Gastrocnemius medialis (tissue), 3 donors: Measurements from ENCODE around the genes OR6T1 and OR10G6.

DNA sequence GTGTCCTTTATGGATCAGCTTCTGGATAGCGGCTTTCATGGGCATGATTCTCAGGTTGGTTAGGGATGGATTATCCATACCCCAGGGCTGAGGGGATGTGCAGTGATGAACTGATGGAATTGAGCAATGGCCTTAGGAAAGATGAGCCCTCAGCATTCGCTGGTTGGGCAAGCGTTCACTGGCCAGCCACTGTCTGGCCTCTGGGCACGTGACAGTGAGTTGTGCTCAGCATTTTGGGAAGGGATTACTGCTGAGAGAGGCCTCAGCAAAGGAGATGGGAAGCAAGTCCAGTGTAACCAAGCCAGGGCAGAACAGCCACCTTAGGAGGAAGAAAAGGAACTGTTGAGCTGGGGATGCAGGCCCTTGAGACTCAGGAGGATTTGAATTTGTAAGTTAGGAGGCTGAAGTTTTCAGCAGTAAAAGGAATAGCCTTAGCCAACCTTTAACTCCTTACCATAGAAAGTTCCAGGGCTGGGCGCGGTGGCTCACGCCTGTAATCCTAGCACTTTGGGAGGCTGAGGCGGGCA is 17.4 kb downstream of the UBASH3B start:
- PRO-cap: no peak
- RAMPAGE, long total RNA, 3 experiments: no peak in any of the 3 experiments

DNA sequence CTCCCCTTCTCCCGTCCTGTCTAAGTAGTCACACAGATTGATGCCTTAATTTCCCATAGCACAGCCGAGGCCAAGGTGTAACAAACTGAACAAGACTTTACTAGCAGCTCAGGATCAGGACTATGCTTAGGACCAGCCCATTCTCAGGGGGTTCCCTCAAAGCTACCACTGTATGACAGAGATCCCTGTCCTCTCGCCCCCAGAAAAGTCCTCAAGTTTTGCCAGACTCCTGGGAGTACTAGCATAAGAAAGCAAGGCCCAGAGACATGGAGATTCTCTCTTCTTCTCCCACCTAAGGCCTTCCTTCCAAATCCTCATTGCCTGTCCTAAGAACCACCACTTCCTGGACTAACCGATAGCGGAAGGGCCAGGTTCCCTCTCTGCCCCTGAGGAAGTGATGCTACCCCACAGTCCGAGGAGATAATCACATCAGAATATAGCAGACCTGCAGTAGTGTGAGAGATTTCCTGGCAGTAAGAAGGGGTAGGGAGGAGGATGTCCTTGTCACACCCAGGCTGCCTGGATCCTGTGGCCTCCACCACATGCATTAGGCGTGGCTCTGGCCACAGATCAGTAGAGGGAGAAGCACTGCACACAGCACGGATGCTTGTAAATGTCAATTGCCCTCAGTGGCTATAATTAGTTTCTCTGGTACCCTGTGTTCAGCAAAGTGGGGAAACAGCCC is 61.6 kb downstream of the UBASH3B start:
- PRO-cap: no peak
- RAMPAGE, long total RNA, 3 experiments: no peak in any of the 3 experiments

DNA sequence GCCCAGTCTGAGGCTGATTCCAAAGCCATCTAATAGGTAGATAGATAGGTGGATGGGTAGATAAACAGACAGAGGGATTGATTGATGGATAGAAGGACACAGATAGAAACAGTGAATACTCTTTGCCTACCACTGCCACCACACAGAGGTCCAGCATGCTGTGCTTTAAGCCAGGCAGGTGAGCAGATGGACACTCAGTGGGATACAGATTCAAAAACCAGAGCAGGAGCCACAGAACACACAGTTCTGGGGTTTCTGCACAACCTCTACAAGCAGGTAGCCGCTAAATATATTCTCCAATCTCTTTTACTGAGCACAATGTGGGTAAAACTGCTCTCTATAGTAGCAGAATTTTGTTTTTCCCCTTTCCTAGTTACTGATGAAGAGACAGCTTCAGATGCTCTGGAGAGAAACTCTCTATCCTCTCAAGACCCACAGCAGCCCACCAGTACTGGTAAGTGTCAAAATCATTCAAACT is 20.4 kb upstream of the JHY start:
- PRO-cap: no peak
- RAMPAGE, long total RNA, 3 experiments: no peak in any of the 3 experiments

DNA sequence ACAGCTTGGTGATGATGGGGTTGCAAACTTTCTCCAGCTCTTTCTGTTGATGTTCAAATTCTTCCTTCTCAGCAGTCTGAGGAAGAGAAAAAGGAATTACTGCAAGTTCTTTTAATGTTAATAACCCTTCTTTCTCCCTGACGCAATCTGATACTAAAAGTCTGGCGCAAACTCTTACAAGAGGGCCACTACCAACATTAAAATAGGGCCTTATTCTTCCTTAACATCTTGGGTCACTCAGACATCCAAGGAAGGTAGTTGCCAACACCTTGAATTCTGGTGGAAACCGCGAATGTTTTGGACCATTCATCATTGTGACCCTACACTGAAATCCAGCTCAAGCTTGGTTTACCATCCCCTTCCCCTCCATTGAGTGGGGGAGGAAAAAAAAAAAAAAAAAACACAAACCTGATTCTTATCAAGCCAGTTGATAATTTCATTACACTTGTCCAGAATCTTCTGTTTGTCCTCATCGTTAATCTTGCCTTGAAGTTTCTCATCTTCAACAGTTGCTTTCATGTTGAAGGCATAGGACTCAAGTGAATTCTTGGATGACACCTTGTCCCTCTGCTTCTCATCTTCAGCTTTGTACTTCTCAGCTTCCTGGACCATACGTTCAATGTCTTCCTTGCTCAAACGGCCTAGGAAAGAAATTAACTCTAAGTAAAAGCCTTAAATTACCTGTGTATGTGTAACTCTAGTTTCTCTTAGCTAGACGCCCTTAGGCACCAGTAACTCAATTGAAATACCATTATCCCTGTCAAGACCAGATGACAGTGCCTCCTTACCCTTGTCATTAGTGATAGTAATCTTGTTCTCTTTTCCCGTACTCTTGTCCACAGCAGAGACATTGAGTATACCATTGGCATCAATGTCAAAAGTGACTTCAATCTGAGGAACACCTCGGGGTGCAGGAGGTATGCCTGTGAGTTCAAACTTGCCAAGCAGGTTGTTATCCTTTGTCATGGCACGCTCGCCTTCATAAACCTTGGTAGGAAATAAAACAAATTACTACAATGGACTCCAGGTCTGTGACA is 3.8 kb downstream of the HSPA8 start:
- PRO-cap: no peak
- RAMPAGE, long total RNA, 3 experiments: no peak in any of the 3 experiments

DNA sequence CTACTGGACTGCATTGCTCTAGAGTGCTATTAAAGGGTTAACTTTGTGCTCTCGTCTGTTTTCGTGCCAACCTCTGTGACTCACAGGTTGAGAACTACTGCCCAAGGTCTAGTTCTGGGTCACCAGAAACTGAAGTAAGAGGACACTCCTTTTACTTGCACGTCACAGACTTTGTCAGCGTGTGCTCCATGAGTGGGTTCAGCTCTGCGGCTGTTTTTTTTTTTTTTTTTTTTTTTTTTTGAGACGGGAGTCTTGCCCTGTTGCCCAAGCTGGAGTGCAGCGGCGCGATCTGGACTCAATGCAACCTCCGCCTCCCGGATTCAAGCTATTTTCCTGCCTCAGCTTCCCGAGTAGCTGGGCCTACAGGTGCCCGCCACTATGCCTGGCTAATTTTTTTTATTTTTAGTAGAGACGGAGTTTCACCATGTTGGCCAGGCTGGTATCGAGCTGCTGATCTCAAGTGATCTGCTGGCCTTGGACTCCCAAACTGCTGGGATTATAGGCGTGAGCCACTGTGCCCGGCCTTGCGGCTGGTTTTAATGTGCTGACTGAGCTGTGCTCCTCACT is 49.7 kb downstream of the CLMP start:
- PRO-cap: no peak
- RAMPAGE, long total RNA, 3 experiments: no peak in any of the 3 experiments

DNA sequence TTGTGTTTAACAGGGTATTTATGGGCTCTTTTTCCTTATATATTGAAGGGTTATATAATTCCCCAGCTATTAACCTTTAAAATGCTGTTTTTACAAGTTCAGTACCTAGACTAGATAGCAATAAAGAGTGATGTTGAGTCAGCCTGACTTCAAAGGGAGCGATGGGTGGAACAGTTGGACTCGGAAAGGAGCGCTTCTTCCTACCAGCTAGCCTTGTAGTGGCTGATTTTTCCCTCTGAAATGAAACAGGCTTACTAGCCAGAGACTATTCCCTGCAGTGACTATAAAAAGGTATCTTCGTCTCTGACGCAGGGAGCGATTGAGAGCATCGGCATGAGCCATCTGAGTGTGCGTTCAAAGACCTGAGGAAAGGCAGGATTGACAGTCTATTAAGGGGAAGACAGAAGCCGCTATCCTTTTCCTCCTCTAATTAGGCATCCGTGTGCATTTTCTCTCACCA is 66.0 kb upstream of the GRAMD1B start:
- PRO-cap: no peak
- RAMPAGE, long total RNA, 3 experiments: no peak in any of the 3 experiments

DNA sequence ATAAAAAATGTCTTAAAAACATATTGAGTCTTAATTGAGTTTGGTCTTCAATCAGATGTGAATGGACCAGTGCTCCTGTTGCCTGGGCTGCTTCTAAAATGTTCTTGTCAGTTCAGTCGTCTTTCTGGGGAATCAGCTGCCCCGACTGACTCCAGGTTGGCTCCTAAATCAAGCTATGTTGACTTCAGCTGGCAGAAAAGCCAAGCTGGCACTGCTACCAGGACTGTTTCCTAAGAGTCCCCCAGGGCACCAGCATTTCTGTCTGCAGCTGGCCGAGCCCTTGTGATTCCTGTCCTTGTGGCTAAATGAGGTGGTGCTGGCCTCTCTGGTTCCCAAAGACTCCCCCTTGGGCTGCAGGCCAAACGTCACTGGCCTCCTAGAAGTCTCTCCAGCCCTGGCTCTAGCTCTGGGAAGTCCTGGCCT is 31.0 kb downstream of the GRAMD1B start:
- PRO-cap: unidirectional peak, minus-strand start at position 95 of the sequence
- RAMPAGE, long total RNA, 3 experiments: no peak in any of the 3 experiments

- PRO-cap: no peak
- RAMPAGE, long total RNA, 3 experiments: no peak in any of the 3 experiments
Observed at GRCh38 chr11:123466000-123466397, 35.9 kb downstream of the GRAMD1B start.

DNA sequence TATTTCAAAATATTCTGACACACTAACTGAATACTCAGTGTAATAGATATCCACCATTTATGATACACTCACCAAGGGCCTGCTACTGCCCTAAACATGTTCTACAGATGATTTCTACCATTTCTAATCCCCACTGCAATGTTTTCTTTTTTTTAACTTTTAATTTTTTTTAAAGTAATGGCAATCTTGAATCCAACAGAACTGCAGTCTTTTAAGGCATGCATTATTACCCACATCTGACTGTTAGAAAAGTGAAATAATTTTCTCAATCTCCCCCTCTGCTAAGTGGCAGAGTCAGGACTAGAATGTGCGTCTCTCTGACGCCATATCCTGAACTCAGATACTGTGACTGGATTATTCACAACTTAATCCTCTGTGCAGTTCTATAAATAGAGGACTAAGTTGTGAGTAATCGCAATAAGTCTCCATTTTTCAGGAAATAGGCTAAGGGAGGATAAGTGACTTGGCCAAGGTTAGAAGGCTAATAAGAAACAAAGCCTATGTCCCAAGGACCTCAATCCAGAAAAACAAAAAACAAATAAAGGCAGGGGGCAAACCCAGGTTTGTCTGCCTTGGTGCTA is 44.1 kb downstream of the GRAMD1B start:
- PRO-cap: no peak
- RAMPAGE, long total RNA, 3 experiments: no peak in any of the 3 experiments

DNA sequence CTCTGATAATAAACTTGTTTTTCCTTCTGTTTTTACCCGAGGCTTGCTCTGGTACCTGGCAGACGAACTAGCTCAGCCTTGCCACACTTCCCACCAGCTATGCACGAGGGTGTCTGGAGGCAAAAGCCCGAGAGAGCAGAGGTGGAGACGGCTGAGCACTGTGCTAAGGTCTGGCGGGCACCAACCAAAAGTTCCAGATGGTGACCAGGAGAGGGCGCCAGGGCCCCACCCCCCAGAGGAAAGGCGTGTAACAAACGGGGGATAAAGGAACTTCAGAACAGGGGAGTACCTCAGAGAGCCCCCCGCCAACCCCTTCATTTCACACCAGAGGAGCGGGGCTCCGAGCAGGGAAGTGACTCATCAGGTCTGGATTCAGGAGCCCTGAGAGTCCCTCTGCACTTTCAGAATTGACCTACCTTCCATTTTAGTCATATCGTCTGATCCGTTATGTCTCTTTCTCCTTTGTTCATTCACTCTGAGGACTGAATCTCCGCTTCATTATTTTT is 13.4 kb downstream of the SCN3B start:
- PRO-cap: no peak
- RAMPAGE, long total RNA, 3 experiments: no peak in any of the 3 experiments

- PRO-cap: no peak
- RAMPAGE, long total RNA, 3 experiments: no peak in any of the 3 experiments
Observed at GRCh38 chr11:123886519-123886959, 1.1 kb upstream of the TMEM225 start.

DNA sequence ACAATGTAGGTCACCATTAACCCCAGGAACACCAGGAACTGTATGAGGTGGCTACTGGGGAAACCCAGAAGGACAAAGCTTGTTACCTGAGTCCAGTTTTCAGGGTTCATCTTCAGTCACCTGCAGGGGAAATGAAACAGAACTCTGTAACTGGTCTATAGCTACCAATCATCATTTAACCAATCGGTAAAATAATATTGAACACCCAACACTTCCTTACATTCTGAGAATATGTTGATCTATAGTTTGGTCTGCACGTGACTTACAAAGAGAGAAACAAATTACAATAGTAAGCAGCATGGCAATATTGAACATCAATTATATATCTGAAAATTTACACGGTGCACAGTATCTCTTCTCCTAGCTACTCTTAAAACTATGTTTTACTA is at the start of gene OR6T1:
TSS of gene OR6T1 (minus strand) at position 110 of the 389 bp plus-strand sequence.
- PRO-cap: no peak
- RAMPAGE, long total RNA, 3 experiments: no peak in any of the 3 experiments

- PRO-cap: no peak
- RAMPAGE, long total RNA, 3 experiments: no peak in any of the 3 experiments
Observed at GRCh38 chr11:123994986-123995600, at the start of gene OR10G6. Gene OR10G6, minus strand, starts transcription at chr11:123995161.

GRCh38 chr11:124113833-124114441 is 1.3 kb upstream of the VWA5A start:
- PRO-cap: no peak
- RAMPAGE, long total RNA, 3 experiments: no peak in any of the 3 experiments

DNA sequence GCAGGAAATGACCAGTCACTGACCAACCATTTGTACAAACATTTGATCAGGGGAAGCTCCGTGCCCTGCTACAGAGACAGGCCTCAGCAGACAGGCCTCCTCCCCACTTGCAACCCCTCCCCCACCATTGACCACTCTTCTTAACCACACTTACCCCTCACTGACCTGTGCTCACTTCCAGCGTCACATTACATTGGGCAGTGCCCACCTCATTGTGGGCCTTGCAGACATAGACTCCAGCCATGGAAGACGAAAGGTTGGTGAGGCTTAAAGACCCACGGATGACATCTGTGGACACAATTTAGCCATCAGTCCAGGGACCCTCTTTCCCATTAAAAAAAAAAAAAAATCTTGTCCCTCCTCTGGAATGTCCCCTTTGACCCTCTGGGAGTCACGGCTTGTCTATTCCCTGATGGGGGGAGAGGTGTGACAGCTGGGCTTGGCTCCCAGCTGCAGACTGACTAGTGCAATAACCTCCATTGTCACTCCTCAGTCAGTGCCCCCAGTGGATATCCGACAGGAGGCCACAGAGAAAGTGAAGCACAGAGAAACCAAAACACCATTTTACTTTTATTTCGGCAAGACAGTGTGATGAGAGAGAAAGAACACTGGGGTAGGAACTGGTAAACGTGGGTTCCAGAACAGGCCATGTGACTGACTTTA is 2.6 kb upstream of the VSIG2 start:
- PRO-cap: no peak
- RAMPAGE, long total RNA, 3 experiments: no peak in any of the 3 experiments

DNA sequence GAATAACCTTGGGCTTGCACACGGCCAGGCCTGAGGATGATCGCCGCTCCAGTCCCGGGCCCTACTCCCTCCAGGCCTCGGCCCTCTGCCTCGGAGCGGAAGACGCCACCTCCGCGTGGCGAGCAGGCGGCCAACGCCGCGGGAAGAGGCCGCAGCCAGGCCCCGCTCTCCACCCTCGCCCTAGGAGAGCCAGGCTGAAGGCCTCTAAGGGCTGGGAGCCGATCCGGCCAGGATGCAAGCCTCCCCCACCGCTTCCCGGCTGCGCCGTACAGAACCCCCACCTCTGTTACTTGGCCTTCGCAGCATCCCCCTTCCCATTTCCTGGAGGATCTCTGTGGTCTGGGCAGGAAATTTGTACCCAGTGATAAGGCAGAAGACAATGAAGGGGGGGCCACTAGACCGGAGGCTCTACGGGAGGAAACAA is 2.6 kb downstream of the ESAM start:
- PRO-cap: no peak
- RAMPAGE, long total RNA, 3 experiments: no peak in any of the 3 experiments

DNA sequence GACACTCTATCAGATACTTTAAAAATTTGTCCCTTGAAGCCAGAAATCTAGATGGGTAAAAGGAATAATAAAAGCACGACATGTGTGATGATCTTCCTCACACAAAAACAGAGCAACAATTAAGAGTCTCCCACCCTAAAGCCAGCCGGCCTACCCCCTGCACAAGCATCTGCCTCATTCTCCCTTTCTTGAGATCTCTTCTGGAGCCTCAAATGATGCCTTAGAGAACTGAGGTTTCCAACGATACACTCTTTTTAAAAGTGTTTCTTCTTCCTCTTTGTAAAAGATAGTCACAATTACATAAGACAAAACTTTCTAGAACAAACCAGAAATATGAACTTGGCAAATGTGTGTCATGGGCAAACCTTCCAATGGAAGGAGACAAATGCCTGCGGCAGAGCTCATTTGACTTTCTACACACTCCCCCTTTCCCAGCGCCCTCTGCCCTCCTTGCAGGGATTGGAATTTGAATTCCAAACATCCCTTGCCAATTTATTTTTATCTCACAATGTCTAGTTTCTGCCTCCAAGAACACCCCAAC is 14.6 kb upstream of the ESAM start:
- PRO-cap: no peak
- RAMPAGE, long total RNA, 3 experiments: no peak in any of the 3 experiments

- PRO-cap: no peak
- RAMPAGE, long total RNA, 3 experiments: no peak in any of the 3 experiments
Observed at GRCh38 chr11:124863034-124863360, 2.2 kb upstream of the ROBO3 start.

- PRO-cap: no peak
- RAMPAGE, long total RNA, 3 experiments: no peak in any of the 3 experiments
Observed at GRCh38 chr11:124881964-124882931, 15.4 kb downstream of the ROBO4 start.

- PRO-cap: no peak
- RAMPAGE, long total RNA, 3 experiments: no peak in any of the 3 experiments
Observed at GRCh38 chr11:125091244-125091909, 20.0 kb downstream of the TMEM218 start.